Stomach (tissue), 7 donors: ENCODE measurements around a stretch of chr20.

DNA sequence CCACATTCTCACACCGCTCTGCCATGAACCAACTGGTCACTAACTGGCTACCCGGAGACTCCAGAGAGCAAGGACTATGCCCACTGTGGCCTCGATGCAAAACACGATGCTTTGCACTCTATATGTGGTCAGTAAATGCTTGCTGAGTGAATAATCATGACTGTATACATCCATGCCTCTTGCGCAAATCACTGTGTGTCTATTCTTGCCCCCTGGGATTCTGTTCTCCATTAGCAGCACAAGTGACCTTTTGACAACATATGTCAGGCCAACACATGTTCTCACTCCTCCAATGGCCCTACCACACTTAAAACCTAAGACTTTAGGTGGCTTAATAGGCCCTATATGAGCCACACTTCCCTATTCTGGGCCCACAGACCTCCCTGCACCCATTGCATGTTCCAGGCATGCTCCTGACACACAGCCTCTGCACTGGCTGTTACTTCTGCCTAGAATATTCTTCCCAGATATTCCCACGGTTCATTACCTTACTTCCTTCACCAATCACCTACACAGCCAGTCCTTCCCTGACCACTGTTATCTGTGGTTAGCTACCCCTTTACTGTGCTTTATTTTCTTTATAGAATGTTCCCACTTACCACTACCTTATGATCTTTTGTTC lies 16.8 kb downstream of the KIF16B start:
- PRO-cap: no peak
- RAMPAGE, long total RNA, 5 experiments: no peak in any of the 5 experiments
- RRBS: no CpG with 5 or more reads among the region's 6 CpGs

- PRO-cap: no peak
- RAMPAGE, long total RNA, 5 experiments: no peak in any of the 5 experiments
- RRBS: 4% methylated on average over 3 of the region's 34 CpGs
Measured at GRCh38 chr20:16730114-16731094, 578 bp downstream of the SNRPB2 start.

GRCh38 chr20:16760328-16760894 lies 12.3 kb downstream of the OTOR start:
- PRO-cap: no peak
- RAMPAGE, long total RNA, 5 experiments: no peak in any of the 5 experiments
- RRBS: no CpG with 5 or more reads among the region's 9 CpGs

DNA sequence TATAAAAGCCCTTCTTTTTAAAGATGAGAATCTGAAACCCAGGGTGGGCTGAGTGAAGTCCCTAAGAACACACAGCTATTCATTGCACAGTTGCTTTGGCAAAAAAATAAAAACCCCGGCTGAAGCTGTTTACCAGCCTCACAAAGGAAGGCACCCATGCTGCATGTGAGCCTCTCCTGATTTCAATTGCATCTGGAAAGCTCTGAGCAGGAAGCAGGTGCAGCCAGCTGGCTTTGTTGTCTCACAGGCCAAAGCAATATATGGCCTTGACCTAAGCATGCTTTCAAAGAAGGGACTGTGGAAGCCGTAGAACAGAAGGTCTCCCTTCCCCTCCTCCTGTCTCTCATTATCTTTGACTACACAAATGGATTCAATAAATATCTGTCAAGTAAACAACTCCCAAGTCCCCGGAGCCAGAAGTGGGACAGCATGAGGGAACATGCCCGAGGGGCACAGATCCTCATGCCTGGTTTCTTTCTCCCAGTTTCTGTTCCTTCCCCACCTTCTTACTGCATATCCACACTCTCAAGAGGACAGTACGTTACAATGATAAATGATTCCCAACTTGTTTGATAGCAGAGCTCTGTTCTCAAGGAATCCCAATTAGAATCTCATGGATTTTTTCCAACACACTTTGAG lies 57.2 kb upstream of the PCSK2 start:
- PRO-cap: no peak
- RAMPAGE, long total RNA, 5 experiments: no peak in any of the 5 experiments
- RRBS: no CpG with 5 or more reads among the region's 5 CpGs

- PRO-cap: no peak
- RAMPAGE, long total RNA, 5 experiments: no peak in any of the 5 experiments
- RRBS: 5% methylated on average over 18 of the region's 27 CpGs
Measured at GRCh38 chr20:17228554-17229068, 1.8 kb downstream of the PCSK2 start.

- PRO-cap: bidirectional peak, plus-strand start at chr20:17569325, minus-strand start at chr20:17569143
- RAMPAGE, long total RNA, 5 experiments: start-site peak on the minus strand in 1 of 5 experiments, at chr20:17569205-17569245 at its widest, 18 to 32 reads per replicate
- RRBS: 15% methylated on average over 11 of the region's 41 CpGs
Measured at GRCh38 chr20:17568908-17569641, 800 bp upstream of the DSTN start.

DNA sequence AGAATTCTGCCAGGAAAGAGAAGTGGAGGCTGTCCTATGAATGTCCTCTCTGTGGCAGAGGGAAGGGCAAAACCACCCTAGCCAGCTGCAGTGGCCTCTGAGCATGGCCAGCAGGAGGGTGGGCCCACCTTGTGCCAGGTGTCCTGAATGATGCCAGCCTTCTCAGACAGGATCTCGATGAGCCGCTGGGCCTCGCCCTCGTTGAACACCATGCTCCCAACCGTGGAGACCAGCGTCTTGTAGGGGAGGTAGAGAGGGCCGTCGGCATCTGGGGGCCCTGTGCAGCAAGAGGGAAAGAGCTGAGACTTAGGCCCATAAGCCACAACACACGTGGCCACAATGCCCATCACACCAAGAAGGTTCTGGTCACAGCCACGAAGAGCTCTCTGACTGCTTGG lies 39.2 kb downstream of the RRBP1 start:
- PRO-cap: no peak
- RAMPAGE, long total RNA, 5 experiments: start-site peak on the minus strand in 2 of 5 experiments, centred at positions 184 to 194 of the sequence, 117 to 219 reads per replicate
- RRBS: no CpG with 5 or more reads among the region's 10 CpGs

- PRO-cap: no peak
- RAMPAGE, long total RNA, 5 experiments: no peak in any of the 5 experiments
- RRBS: no CpG with 5 or more reads among the region's 17 CpGs
Measured at GRCh38 chr20:17655209-17656300, 26.5 kb downstream of the RRBP1 start.

DNA sequence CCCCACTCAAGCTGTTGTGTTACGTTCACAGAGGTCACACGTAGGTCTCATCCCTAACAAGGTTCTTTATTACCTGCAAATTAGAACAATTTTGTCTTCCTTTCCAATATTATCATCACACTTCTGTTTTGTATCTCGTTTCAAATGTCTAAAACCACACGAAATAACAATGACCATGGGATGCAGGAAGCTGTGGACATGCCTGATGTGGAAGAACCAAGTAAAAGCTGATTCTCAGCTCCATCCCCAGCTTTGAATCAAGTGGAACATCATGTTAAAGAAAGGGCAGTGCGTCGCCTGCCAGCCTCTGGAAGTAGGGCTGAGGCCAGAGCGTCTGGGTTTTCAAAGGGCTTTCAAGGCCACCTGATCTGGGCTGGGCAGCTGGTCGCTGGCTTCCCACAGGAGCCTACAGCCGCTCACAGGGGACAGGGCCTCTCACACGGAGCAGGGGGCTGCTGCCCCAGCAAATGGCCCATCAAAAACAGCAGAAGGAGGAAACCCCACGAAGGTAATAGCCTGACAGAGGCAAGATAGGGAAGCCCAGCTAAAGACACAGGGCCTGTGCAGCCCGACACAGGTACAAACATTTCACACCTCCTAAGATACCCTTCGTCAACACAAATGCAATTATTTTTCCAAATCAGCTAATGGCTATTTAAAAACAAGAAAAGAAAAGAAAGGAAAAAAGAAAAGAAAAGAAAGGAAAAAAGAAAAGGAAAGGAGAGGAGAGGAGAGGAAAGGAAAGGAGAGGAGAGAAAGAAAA lies 25.0 kb downstream of the RRBP1 start:
- PRO-cap: no peak
- RAMPAGE, long total RNA, 5 experiments: start-site peak on the minus strand in 1 of 5 experiments, centred at position 130 of the sequence, 8 reads per replicate
- RRBS: no CpG with 5 or more reads among the region's 13 CpGs

GRCh38 chr20:17661144-17661700 lies 20.8 kb downstream of the RRBP1 start:
- PRO-cap: no peak
- RAMPAGE, long total RNA, 5 experiments: no peak in any of the 5 experiments
- RRBS: no CpG with 5 or more reads among the region's 5 CpGs

DNA sequence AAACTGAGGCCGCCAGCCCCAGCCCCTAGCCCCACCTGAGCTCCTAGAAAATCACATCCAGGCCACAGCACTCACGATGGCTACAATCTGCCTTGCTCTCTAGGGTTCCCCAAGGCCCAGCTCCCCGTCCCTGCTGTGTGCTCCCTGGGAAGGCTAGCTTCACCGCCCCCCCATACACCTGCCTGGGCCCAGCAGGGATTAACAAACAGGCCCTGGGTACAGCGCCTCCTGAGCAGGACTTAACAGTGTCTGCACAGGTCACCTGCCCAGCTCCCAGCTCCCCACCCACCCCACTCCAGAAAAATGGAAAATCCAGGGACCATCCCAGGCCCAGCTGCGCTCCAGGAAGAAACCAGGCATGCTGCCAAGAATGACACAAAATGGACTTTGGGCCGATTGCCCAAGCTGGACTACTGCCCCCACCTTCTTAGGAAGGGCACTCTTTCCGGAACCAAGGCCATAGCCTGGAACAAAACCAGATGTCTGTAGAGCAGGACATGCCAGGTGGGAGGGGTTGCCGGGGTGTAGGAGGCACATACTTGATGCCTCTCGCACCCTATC lies 105.0 kb downstream of the SNX5 start:
- PRO-cap: unidirectional peak, plus-strand start at position 498 of the sequence
- RAMPAGE, long total RNA, 5 experiments: no peak in any of the 5 experiments
- RRBS: no CpG with 5 or more reads among the region's 10 CpGs

DNA sequence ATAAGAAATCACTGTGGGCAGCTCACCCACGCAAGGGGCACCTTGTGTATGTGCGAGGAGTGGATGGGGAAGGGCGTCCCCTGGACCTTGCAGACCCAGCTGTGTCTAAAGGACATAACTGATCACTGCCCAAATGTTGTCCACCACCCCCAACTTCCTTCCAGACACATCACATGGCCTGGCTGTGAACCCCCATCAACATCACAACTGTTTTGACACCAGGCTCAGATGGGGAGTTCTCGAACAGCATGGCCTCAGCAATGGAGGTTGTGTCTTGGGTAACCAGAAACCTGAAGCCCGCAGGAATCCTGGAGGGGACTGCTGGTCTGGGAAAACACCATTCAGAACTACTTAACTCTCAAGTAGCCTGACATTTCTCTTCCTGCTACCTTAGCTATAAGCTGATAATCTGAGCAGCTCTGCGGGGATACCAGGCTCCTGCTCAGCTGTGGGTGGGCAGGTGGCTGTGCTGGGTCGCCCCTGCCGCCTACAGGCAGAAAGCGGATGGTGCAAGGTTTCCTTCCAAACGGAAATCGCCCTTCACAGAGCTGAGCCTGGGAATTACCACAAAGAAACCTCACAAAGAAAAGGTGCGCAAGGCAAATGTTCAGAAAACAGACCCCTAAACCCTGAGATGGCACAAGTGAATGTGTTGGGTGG lies 29.7 kb downstream of the SNX5 start:
- PRO-cap: no peak
- RAMPAGE, long total RNA, 5 experiments: no peak in any of the 5 experiments
- RRBS: no CpG with 5 or more reads among the region's 12 CpGs

- PRO-cap: no peak
- RAMPAGE, long total RNA, 5 experiments: no peak in any of the 5 experiments
- RRBS: no CpG with 5 or more reads among the region's 8 CpGs
Measured at GRCh38 chr20:18033128-18033550, 24.6 kb downstream of the OVOL2 start.

DNA sequence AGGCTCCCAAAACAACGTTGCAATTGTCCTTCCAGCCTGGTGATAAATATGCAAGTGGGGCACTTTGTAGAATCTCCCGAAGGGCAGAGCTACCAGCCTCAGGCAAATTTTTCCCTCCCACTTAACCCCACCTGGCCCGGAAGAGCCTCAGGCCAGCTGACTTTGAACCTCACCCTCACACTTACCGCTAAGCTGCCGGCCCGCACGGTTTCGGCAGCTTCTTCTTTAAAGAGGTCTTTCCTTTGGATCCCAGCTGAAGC lies 2.5 kb downstream of the OVOL2 start:
- PRO-cap: no peak
- RAMPAGE, long total RNA, 5 experiments: no peak in any of the 5 experiments
- RRBS: 4% methylated on average over 6 of the region's 8 CpGs

GRCh38 chr20:18058788-18059615 lies 1.3 kb upstream of the OVOL2 start:
- PRO-cap: no peak
- RAMPAGE, long total RNA, 5 experiments: no peak in any of the 5 experiments
- RRBS: 4% methylated on average over 28 of the region's 45 CpGs

DNA sequence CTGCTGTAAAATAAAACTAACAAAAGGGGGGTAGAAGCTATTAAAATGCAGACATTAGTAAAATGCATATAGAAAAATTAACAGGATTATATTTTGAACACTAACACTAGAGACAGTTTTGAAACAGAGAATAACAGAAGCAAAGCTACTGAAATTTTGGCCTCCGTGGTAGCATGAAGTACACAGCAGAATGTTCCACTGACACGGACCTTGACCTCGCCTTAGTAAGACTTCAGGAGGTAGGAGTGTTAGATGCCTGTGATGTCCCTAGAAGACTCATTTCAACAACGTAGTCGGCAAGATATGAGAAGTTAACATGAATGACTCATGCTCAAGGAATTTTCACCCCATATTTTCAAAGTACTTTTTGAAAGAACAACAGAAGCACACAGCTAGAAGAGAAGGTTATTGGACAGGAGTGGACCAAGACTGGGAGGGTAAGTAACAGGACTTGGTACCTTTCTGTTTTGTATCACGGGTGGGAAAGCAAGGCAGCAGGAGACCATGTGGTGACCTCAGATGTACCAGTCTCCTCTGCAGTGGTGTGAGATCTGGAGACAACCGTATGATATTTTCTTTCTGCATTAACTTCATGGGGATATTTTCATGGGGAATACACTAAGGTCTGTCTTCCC lies 78.0 kb downstream of the DZANK1 start:
- PRO-cap: no peak
- RAMPAGE, long total RNA, 5 experiments: no peak in any of the 5 experiments
- RRBS: no CpG with 5 or more reads among the region's 7 CpGs

DNA sequence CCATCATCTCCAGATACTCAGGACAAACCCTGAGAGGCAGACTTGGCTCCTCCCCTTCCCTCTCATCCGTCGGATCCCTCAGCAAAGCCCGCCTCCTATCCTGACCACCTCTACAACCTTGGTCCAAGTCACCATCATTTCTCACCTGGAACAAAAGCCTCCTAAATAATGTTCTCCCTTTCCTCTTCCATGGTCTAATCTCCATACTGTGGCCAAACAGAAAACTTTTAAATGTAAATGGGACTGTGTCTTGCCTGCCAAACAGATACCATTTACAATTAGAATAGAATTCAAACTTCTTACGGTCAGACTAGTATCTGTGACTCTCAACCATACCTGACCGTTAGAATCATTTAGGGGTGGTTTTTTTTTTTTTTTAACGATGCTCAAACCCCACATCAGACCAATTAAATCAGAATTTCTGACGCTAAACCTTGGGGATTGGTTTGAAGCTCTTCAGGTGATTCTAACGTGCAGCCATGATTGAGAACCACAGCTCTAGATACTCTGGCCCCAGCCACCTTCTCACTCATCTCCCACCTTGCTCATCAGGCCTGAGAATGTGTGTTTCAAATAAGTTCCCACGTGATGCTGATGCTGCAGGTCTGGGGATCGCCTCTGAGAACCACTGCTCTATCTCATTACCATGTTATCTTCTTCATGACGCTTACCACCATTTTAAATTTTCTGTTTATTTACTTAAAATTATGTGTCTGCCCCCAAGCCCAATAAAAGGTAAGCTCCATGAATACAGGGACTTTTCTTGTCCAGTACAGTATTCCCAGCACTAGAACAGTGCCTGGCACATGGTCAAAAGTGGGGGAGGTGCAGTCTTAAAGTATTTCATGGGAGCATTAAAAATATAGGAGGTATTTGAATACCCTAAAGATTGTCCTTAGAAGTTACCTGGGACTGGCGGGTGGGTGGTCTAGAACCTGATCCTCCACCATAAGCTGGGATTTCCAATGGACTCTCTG lies 14.8 kb downstream of the DZANK1 start:
- PRO-cap: no peak
- RAMPAGE, long total RNA, 5 experiments: no peak in any of the 5 experiments
- RRBS: no CpG with 5 or more reads among the region's 12 CpGs

GRCh38 chr20:19343414-19344012 lies 131.1 kb downstream of the SLC24A3 start:
- PRO-cap: no peak
- RAMPAGE, long total RNA, 5 experiments: start-site peak on the plus strand in 1 of 5 experiments, at chr20:19343480-19343725 at its widest, 15 reads per replicate
- RRBS: no CpG with 5 or more reads among the region's 7 CpGs

GRCh38 chr20:19690929-19691674 lies 67.0 kb upstream of the RIN2 start:
- PRO-cap: no peak
- RAMPAGE, long total RNA, 5 experiments: no peak in any of the 5 experiments
- RRBS: no CpG with 5 or more reads among the region's 7 CpGs

- PRO-cap: bidirectional peak, plus-strand start at chr20:19757417, minus-strand start at chr20:19757501; bidirectional peak, plus-strand start at chr20:19757599, minus-strand start at chr20:19757537
- RAMPAGE, long total RNA, 5 experiments: start-site peak on the plus strand in 1 of 5 experiments, at chr20:19757582-19757704 at its widest, 28 to 81 reads per replicate
- RRBS: 2% methylated on average over 6 of the region's 32 CpGs
Measured at GRCh38 chr20:19757347-19757761, 704 bp upstream of the RIN2 start.